ENCODE results near the genes PCNX2 and TARBP1.

GRCh38 chr1:231843082-231843597 lies 216.6 kb downstream of the DISC1 start:
- PRO-cap, result no peak
- RAMPAGE, long total RNA, 2 experiments, result no peak in any of the 2 experiments

DNA sequence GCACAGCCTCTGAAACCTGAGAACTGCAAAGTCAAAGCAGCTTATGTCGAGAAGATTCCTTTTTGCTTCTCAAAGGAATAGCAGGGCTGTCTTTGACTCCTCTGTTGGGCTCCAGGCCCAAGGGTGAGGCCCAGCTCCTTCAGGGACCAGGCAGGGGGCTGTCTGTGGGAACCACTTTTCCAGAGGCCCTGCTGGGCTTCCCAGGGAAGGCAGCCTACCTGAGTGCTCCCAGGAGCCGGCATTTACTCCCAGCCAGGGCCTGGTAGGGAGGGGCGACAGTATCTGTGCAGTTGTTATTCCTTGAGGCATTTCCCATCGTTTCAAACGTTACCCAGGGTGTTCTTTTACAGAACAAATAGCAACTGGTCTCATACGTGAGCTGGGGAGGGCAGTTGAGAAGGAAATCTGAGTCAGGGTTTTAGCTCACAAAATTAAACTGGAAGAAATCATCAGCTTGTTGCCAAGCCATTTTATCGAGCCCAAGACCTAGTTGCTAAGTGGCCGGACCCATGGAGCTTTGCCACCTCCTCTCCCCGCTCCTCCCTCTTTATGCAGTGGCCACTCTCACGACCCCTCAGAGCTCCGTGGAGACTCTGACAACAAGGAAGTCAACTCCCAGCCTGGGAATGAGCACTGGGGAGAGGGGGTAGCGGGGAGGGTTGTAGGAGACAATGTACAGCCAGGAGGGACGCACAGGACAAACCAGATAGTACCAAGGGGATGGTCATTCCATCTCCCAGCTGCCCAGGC lies 251.1 kb downstream of the SIPA1L2 start:
- PRO-cap, result unidirectional peak, minus-strand start at position 244 of the sequence
- RAMPAGE, long total RNA, 2 experiments, result no peak in any of the 2 experiments

DNA sequence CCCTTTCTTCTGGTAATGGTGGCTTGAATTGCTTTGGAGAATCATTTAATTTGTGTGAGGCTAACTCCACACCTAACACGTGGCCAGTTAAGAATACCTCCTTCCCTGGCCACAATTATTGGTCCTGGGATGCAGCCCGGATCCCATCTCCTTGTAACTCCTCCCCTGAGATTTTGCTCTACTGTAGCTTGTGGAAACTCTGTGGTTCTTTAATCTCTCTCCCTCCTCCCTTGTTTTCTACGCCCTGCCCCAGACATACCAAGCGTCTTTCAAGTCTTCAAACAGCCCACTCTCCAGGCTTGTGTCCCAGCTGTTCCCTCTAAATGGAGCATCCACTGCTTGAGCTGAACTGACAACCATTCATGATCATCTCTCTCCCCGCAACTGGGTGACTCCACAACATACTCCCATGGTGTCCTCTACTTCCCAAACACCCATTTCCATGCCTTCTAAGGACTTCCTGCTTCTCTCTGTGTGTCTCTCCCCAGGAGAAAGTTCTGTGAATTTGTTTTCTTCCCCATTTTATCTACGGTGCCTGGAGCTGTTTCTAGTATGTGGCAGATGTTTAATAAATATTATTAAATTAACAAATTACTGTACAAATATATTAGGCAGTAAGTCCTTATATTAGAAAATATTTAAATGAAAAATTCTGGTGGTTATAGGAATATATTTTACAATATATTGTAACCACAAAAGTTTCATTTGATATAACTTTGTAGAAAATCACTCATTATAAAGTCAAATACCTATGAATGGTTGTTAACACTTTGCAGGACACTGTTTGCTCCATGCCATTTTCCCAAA lies 111.4 kb downstream of the SIPA1L2 start:
- PRO-cap, result unidirectional peak, plus-strand start at position 526 of the sequence
- RAMPAGE, long total RNA, 2 experiments, result no peak in any of the 2 experiments

DNA sequence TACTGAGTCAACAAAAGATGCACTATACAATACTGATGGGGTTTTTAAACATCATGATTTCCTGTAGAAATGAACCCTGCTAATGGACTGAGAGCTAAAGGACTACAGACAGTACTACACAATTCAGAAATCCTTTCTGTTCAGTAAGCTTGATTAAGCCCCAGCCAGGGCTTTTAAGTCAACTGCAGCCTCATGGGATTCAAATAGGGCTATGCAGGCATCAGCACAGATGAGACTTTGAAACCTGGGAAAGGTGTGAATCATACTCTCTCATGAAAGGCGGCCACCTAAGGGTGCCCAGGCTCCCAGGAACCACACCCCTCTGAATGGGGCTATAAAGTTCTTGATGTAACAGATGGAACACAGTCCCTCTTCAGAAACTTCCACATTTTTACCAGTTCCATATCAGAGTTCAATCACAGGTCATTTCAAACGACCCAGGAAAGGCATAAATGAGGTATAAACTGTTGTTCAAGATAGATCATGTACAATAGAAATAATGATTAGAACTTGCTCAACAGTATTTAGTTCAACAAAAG lies 7.5 kb downstream of the SIPA1L2 start:
- PRO-cap, result no peak
- RAMPAGE, long total RNA, 2 experiments, result no peak in any of the 2 experiments

DNA sequence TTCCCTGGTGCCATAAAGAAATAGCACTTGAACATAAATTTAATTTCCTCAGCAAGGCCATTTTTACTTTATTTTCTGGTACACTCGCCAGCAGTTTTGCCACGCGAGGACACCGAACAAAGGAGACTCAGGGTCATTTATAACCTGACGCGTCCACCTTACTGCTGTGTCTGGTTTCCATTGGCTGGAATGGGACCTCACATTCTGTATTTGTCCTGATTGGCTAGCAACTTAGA lies 59.8 kb upstream of the MAP10 start:
- PRO-cap, result unidirectional peak, minus-strand start at position 111 of the sequence
- RAMPAGE, long total RNA, 2 experiments, result no peak in any of the 2 experiments

DNA sequence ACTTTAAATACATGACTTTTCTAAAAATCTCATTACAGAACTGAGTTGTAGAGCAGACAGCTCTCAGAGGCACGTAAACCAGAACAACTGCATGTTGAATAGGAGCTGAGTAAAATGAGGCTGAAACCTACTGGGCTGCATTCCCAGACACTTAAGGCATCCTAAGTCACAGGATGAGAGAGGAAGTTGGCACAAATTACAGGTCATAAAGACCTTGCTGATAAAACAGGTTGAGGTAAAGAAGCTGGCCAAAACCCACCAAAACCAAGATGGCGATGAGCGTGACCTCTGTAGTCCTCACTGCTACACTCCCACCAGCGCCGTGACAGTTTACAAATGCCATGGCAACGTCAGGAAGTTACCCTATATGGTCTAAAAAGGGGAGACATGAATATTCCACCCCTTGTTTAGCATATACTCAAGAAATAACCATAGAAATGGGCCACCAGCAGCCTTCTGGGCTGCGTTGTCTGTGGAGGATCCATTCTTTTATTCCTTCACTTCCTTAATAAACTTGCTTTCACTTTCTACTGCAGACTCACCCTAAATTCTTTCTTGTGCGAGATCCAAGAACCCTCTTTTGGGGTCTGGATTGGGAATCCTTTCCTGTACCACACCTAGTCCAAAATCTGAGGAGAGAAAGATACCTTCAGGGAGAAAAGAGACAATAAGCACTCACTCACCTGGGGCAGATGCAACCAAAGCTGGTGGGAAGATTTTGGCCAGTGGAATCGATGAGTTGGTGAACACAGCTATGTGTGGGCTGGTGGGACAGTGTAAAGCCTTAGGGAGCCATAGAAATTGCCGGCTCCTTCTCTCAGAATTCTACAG lies 157.5 kb downstream of the NTPCR start:
- PRO-cap, result no peak
- RAMPAGE, long total RNA, 2 experiments, result no peak in any of the 2 experiments

DNA sequence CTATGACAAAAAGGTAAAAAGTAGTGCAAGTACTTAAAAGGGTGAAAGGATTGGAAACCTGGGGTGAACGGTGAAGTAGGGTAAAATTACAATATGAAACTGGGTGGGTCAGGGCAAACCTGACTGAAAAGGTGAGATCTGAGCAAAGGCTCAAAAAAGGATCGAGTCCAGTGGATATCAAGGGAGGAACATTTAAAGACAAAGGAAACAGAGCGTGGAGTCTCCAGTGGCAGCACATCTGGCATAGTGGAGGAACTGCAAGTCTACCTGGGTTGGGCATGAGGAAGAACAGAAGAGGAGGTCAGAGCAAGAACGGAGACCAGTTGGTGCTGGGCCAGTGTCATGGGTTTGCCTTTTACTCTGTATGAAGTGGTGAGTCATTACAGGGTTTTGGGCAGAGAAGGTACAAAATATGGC lies 163.7 kb downstream of the NTPCR start:
- PRO-cap, result no peak
- RAMPAGE, long total RNA, 2 experiments, result no peak in any of the 2 experiments

DNA sequence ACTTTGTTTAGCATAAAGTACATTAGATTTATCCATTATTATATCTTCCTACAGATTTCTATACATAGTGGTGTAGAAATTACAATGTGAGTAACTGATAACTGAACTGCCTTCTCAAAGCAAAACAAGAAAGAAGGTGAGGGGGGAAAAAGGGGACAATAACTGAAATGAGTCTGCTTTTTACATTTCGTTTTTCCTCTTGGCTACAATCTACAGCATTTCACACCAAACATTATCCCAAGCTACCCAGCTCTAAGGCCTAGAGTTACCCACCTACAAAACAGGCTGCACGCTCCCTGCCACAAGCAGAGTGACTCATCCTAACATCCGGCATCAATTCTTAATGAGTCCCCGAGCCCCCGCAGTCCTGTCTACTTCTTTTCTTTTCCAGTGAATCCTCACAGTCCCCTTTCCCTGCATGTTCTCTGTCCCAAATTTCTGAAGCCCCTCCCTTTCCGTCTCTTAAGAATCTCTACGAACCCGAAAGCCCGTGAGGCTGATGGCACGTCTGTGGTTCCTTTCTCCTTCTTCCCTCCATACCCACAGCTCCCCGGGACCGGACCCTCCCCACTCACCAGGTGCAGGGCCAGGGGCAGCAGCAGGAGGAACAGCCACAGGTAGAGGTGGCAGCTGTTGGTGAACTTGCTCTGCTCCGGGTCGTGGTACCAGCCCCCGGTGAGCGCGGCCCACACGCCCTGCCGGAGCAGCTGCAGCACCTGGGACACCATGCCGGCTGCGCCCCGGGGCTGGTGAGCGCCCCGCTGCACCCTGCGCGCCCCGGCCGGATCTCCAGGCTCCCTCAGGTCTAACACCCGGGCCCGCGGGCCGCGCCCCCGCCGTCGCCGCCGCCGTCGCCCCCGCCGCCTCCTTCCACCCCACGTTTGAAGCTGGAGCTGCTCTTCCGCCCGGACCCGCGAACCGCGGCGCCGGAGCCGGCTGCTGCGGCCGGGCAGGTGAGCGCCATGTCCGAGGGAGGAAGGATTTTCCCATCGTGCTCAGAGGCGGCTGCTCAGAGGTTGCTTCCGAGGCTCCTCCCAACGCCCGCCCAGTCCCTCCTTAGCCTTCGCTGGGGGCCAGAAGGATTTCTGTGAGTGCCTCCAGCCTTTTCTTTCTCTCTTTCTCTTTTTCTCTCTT lies at the start of gene PCNX2:
TSS of gene PCNX2 (minus strand) at position 975 of the 1,134 bp plus-strand sequence.
- PRO-cap, result unidirectional peak, minus-strand start at position 975 of the sequence
- RAMPAGE, long total RNA, 2 experiments, result no peak in any of the 2 experiments

- PRO-cap, result no peak
- RAMPAGE, long total RNA, 2 experiments, result no peak in any of the 2 experiments
Measured at GRCh38 chr1:233332004-233332583, 4.6 kb downstream of the MAP3K21 start.

DNA sequence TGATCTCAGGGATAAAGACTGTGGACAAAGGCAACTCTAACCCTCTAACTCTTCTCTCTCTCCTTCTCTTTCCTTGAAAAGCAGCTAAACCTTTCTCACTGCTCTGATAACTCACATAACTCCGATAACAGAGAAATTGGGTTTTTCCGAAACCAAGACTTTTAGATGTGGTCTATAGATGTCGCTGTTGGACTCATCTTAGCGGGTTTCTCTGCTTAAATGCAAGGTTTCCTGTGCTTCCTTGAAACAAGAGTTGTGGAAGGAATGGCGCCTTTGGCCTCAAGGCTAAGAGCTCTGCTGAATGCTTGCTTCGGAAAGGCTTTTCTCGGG lies 113.3 kb downstream of the MAP3K21 start:
- PRO-cap, result no peak
- RAMPAGE, long total RNA, 2 experiments, result no peak in any of the 2 experiments

DNA sequence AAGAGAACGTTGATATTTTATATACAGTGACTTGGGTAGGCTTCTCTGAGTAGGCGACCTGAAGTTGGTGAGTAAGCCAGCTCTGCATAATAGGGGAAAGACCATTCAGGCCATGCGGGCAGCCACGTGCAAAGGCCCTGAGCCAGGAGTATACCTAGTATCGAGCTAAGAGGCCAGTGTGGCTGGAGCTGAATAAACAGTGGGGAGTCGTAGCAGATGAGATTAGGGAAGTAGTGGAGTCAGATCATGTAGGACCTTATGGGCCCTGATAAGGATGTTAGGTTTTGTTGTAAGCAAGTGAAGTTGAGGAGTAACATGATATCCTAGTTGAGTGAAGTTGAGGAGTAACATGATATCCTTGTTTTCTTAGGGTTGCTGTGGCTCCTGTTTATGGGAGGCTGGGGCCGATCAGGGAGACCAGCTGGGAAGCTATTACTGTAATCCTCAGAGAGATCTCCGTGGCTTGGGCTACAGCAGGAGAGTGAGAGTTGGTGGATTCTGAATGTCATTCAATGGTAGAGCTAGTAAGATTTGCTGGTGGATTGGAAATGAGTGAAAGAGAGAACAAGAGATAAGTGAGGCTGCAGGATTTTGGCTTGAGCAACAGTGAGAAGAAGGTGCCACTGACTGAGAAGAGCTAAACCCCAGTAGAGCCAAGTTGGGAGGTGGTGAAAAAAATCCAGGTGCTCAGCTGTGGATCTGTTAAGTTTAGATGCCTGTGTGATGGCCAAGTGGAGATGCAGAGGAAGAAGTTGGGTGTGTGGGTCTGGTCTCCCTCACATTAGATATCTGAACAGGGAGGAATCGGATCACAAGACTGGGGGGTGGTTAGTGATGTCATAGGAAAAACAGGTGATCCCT lies 22.2 kb downstream of the KCNK1 start:
- PRO-cap, result no peak
- RAMPAGE, long total RNA, 2 experiments, result no peak in any of the 2 experiments

GRCh38 chr1:234326696-234327004 lies 46.6 kb upstream of the COA6 start:
- PRO-cap, result no peak
- RAMPAGE, long total RNA, 2 experiments, result no peak in any of the 2 experiments

- PRO-cap, result no peak
- RAMPAGE, long total RNA, 2 experiments, result no peak in any of the 2 experiments
Measured at GRCh38 chr1:234402037-234402526, 28.8 kb downstream of the COA6 start.

DNA sequence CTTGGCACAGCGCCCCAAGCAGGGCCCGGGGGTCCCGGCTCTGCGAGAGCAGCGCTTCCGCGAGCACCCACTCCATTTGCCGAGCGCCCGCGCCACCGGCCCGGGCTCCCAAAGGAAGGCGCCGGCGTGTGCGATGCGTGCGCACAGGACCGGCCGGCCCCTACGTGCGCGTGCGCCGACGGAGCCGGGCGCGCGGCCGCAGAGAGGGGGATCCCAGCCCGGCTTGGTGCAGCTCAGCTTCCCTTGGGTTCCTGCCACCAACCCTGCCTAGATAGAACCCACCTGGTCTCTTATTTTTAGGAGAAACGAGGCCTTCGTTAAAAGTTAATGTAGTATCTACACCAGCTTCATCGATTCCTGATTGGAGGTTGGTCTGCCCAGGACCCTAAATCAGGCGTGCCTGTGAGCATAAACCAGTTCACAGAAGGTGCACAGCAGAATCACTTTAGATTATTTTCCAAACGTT lies at the start of gene TARBP1:
TSS of gene TARBP1 (minus strand) at position 152 of the 466 bp plus-strand sequence.
- PRO-cap, result bidirectional peak, plus-strand start at position 201 of the sequence, minus-strand start at position 110 of the sequence
- RAMPAGE, long total RNA, 2 experiments, result no peak in any of the 2 experiments

DNA sequence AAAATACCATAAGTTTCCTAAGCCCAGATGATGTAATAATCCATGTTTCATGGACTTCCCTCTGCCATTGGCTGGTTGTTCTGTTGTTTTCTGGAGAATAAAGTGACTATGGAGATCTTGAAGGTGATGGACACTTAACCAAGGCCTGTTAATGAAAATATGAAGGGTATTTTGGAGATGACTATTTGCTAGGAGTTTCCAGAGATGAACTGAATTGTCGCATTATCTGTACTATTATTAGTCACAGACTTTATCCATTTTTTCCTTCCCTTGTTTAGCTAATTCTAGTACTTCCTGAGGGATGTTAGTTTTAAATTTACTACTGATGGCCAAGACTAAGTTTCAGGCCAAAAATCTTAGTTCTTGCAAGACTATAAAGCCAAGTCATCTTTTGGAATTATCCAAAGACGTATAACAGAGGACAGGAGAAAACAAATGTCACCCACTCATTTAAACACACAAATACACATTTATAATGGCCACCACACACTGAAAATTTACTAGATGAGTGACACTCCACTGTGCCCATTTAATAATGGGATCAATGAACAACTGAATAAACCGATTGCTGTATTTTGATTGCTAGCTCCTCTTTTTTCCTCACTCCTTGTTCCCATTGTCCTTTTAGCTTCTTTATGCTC lies 24.6 kb upstream of the TARBP1 start:
- PRO-cap, result no peak
- RAMPAGE, long total RNA, 2 experiments, result no peak in any of the 2 experiments

- PRO-cap, result unidirectional peak, minus-strand start at chr1:234528192
- RAMPAGE, long total RNA, 2 experiments, result no peak in any of the 2 experiments
Measured at GRCh38 chr1:234527902-234528562, 49.1 kb upstream of the TARBP1 start.

- PRO-cap, result no peak
- RAMPAGE, long total RNA, 2 experiments, result no peak in any of the 2 experiments
Measured at GRCh38 chr1:234582266-234582642, 27.7 kb downstream of the IRF2BP2 start.

GRCh38 chr1:234583165-234583535 lies 26.8 kb downstream of the IRF2BP2 start:
- PRO-cap, result no peak
- RAMPAGE, long total RNA, 2 experiments, result no peak in any of the 2 experiments

DNA sequence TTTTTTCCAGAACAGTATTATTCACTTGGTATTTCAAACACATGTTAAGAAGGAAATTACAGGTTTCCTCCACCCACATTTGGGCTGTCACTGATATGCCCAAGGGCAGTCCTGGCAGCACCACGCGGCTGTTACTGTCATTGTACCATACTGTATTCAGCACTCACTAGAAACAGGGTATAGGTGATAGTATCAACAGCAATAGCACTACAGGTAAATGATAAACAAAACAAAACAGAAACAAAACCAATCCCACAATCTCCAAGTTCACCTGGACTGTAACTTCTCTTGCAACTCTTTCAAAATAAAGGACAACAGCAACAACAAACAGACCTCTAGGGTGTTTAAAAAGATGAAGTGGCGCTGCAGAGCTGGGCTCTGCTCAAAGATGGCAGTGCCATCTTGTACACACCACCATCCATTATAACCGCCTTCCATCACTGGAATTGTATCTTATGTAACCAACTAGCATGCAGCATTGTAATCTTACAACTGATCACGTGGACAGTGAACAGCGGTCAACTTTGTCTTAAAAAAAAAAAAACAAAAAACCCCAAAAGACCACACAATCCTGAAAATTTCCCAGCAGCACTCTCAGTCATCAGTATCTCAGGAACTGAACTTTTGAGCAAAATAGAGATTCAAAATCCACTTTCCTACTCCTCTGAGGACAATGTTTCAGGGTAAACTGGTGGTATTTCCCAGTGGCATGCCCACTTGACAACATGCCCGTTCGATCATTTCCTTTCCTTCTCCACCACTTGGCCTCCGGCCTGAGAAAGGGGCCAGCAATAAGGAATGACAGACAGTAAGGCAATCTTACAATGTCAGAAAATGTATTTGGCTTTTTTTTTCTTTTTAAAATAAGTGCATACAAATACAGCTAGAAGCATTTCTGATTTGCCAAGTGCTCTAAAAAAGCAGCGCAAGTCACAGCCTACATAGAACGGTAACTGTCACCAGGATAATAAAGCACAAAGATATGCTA lies 3.8 kb downstream of the IRF2BP2 start:
- PRO-cap, result no peak
- RAMPAGE, long total RNA, 2 experiments, result start-site peak on the minus strand in 2 of 2 experiments, centred at positions 668 to 945 of the sequence, 15 to 51 reads per replicate

GRCh38 chr1:234619648-234620263 lies 9.8 kb upstream of the IRF2BP2 start:
- PRO-cap, result no peak
- RAMPAGE, long total RNA, 2 experiments, result no peak in any of the 2 experiments

Data from body of pancreas (tissue), 2 donors.